Fallopian tube (tissue), 1 donor: ENCODE measurements around a stretch of chr6.

- PRO-cap, result no peak
Measured at GRCh38 chr6:170583401-170583884, 994 bp downstream of the PDCD2 start.